ENCODE results near the gene DOCK8.

- PRO-cap: unidirectional peak, plus-strand start at chr9:214600; bidirectional peak, plus-strand start at chr9:214868, minus-strand start at chr9:214694; bidirectional peak, plus-strand start at chr9:215174, minus-strand start at chr9:215083
- RAMPAGE, long total RNA: start-site peak on the plus strand at chr9:214865-214872, 36 reads
These were observed at the start of gene DOCK8 for GRCh38 chr9:214316-215511. DOCK8 (plus strand) TSS chr9:214865.

- PRO-cap: no peak
- RAMPAGE, long total RNA: no peak
These were observed 67.3 kb downstream of the DOCK8 start for GRCh38 chr9:281817-282481.

GRCh38 chr9:540454-540976, 36.0 kb downstream of the KANK1 start:
- PRO-cap: no peak
- RAMPAGE, long total RNA: no peak

GRCh38 chr9:560474-561103, 56.1 kb downstream of the KANK1 start:
- PRO-cap: no peak
- RAMPAGE, long total RNA: no peak

GRCh38 chr9:655786-656545, 151.5 kb downstream of the KANK1 start:
- PRO-cap: no peak
- RAMPAGE, long total RNA: no peak

GRCh38 chr9:684042-684965, 157.2 kb upstream of the DMRT1 start:
- PRO-cap: bidirectional peak, plus-strand start at chr9:684292, minus-strand start at chr9:684137
- RAMPAGE, long total RNA: start-site peak on the plus strand at chr9:684266-684329, 98 reads

- PRO-cap: no peak
- RAMPAGE, long total RNA: start-site peak on the plus strand at chr9:712205-712214, 18 reads; start-site peak on the plus strand at chr9:712376-712381, 18 reads
These were observed 129.3 kb upstream of the DMRT1 start for GRCh38 chr9:712160-712651.

GRCh38 chr9:730868-731433, 110.5 kb upstream of the DMRT1 start:
- PRO-cap: no peak
- RAMPAGE, long total RNA: start-site peak on the plus strand at chr9:731002-731092, 21 reads

GRCh38 chr9:2016663-2017263, 1.6 kb downstream of the SMARCA2 start:
- PRO-cap: bidirectional peak, plus-strand start at chr9:2016739, minus-strand start at chr9:2016633; bidirectional peak, plus-strand start at chr9:2017013, minus-strand start at chr9:2017006
- RAMPAGE, long total RNA: start-site peak on the plus strand at chr9:2017013-2017204, 34 reads

DNA sequence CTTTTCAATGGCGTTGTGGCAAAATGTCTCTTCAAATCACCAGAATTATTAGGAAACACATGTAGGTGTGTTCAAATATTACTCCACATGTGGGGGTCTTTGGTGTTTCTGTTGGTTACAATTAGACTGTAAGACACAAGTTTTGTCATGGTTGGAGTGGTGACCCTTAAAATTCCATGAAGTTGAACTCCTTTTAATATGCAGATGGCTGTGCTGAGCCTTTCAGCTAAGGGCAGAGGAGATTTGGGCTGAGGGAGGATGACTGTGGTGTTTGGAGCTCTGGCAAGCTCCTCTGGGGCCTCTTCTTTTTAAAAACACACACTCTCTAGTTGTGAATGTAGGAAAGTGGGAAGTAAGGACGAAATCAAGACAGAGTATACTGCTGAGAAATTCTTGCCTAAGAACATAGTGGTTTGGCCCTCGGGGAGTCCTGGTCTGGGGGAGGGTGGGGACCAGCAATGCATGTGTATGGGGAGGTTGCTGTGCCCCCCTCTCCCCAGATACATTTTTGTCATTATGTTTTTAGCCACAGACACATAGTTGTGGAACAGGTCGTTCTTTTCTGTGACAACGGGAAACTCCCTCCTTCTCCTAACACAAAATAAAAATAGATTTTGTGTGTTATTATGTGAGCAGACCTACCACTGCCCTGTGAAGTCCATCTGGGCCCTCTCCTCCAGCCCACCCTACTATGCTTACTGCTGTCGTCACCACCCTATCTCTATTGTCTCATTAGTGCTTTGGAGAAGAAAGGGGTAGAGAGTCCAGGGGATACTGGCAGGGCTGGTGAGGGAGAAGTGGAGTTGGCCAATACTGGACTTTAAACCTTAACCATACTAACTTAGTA, 9.9 kb downstream of the SMARCA2 start:
- PRO-cap: no peak
- RAMPAGE, long total RNA: no peak

- PRO-cap: no peak
- RAMPAGE, long total RNA: no peak
These were observed 144.8 kb downstream of the SMARCA2 start for GRCh38 chr9:2159544-2160739.

GRCh38 chr9:2234284-2234658, 219.1 kb downstream of the SMARCA2 start:
- PRO-cap: no peak
- RAMPAGE, long total RNA: no peak

GRCh38 chr9:2620107-2620531, 1.5 kb upstream of the VLDLR start:
- PRO-cap: no peak
- RAMPAGE, long total RNA: no peak

DNA sequence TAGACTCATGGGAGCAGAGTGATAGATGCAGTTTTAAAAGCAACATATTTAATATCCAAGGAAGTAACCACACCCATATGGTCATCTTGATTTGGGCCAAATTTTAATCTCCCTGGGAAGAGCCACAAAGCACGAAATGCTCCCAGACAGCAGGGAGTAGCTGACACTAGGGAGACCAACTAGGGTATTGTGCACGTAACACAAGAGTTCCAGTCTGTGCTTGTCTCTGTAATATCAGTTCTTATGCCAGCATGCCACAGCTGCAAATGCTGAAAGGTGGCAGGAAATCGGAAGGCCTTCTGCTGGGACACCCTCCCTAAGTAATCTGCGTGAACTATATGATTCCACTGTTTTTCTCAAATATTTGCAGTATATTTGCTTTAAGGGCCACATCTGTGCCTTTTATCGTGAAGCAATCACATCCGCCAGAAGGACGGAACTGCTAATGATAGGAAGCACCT, 12.5 kb downstream of the VLDLR start:
- PRO-cap: no peak
- RAMPAGE, long total RNA: no peak

DNA sequence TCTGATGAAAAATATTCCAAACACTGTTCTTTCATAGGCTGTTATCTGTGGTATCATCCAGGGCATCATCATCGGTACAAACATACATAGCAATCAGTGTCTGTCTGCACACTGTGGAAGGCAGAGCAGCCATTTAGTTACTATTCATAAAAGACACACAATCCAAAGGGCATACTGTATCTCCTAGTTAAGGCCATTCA, 45.1 kb downstream of the PUM3 start:
- PRO-cap: no peak
- RAMPAGE, long total RNA: no peak

- PRO-cap: no peak
- RAMPAGE, long total RNA: no peak
These were observed 337.3 kb upstream of the PUM3 start for GRCh38 chr9:3180870-3181915.

GRCh38 chr9:3513486-3514077, 12.2 kb downstream of the RFX3 start:
- PRO-cap: no peak
- RAMPAGE, long total RNA: start-site peak on the minus strand at chr9:3513809-3513916, 6 reads

DNA sequence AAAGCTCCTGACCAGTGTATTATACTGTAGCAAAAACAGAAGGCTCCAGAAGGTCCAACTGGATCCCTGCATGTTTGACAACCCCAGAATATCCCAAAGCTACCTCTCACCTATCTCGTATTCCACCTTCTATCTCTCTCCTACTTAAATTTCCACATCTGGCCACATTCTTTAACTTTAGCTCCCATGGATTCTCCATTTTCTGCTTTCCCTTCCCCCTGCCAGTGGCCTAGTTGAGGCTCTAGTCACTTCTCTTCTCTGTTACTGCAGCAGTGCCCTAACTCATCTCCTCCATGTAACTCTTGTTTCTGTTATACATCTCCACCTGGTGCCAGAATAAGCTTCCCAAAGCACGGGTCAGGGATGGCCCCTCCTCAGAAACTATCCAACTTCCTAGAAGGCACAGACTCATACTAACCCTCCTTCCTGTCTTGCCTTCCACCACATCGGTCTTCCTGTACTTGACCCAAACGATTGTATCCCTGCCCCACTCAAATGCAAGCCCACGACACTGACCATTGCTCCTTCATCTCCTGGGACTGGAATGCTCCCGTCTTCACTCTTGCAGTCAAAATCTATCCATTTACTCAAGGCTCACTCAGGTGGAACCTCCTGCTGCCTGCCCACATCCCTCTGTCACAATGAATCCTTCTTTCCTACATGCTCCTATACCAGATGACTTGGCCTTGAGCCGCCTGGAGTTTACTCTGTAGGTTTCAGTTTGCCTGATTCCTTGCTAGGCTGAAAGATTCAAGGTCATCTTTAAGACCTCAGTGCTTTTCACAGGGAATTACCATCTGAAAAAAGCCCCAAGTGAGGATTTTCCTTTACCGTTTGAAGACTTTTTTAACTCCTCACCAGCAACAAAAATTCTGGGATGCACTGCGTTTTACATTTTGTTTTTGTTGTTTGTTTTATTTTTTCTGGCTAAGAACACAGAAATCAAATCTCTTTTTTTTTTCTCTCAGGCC, 264.3 kb downstream of the GLIS3 start:
- PRO-cap: no peak
- RAMPAGE, long total RNA: no peak

- PRO-cap: no peak
- RAMPAGE, long total RNA: no peak
These were observed 86.5 kb downstream of the GLIS3 start for GRCh38 chr9:4213202-4213948.

- PRO-cap: no peak
- RAMPAGE, long total RNA: start-site peak on the minus strand at chr9:4264036-4264159, 7 reads
These were observed 36.0 kb downstream of the GLIS3 start for GRCh38 chr9:4263643-4264515.

Measured in vagina (tissue), 1 donor.